ENCODE data around the genes CKAP2L, IL1B, IL36B, IL36RN and IL1F10.

DNA sequence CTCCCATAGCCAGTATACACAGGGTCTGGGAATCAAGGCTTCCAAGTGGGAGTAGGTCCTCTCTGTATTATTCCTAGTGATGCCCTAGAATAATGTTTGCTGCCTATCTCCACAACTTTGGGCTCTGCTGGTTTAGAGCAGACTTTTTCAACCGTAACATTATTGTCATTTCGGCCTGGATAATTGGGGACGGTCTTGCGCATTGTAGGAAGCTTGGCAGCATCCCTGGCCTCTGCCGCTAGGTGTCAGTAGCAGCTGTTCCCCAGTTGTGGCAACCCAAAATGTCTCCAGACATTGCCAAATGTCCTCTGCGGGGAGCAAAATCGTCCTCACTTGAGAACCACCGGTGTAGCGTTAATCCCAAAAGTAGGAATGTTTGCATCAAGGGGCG lies 4.5 kb upstream of the ZC3H8 start:
- PRO-cap, 2 experiments = no peak in any of the 2 experiments

DNA sequence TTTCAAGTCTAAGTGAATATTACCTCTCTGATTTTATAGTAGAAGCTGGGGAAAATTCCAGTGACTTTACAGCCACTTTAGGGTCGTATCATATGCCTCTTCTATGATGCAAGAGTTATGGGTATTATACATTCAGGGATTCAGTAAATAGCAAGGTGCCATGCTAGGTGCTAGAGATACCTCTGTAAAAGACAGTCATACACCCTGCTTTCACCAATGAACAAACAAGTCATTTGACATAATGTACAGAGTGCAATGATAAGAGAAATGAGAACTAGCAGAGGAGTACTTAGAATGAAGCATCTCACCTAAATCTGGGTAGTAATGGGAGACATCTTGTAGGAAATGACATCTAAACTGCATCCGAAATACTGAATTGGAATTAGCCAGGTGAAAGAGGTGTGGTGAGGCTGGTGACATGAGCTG lies 21.2 kb downstream of the ZC3H6 start:
- PRO-cap, 2 experiments = no peak in any of the 2 experiments

- PRO-cap, 2 experiments = no peak in any of the 2 experiments
Measured at GRCh38 chr2:112315568-112315897, 40.1 kb downstream of the ZC3H6 start.

GRCh38 chr2:112644081-112644948 lies 1.4 kb upstream of the SLC20A1 start:
- PRO-cap, 2 experiments = no peak in any of the 2 experiments

- PRO-cap, 2 experiments = no peak in any of the 2 experiments
Measured at GRCh38 chr2:112647259-112647967, 1.7 kb downstream of the SLC20A1 start.

DNA sequence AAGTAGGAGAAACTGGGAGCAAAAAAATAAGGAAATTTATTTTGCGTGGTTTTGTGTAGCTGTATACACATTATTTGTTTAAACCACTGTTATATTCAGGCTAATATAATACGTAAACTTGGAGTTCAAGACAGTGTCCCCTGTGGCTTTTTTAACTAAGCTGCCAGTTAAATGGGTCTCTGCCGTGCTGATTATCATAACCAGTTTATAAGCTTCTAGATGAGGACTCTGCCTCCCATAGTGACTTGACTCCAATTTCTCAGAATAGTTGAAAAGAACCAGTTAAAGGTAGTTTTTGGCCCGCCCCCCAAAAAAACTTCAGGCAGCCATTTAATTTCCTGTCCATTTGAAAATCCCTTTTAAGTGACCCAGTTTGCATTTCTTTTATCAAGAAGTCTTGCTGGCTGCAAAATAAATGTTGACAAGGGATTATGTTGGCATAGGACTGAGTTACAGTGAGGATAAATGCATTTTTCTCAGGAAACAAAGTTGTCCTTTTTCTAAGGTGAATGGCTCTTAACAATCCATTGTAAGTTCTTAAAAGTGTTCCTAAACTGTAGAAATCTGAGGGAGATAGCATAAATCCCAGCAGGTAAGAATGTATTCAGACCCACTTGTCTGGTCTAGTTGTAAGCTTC lies 2.3 kb downstream of the SLC20A1 start:
- PRO-cap, 2 experiments = no peak in any of the 2 experiments

GRCh38 chr2:112657612-112658394 lies 12.1 kb downstream of the SLC20A1 start:
- PRO-cap, 2 experiments = no peak in any of the 2 experiments

- PRO-cap, 2 experiments = peak in 2 of 2 experiments; most common plus-strand start chr2:112764818 (in 2); most common minus-strand start chr2:112764609 (in 2)
Measured at GRCh38 chr2:112763949-112765109, at the start of gene CKAP2L. Gene CKAP2L, minus strand, starts transcription at chr2:112764609.

- PRO-cap, 2 experiments = no peak in any of the 2 experiments
Measured at GRCh38 chr2:112836238-112837196, at the start of gene IL1B. Gene IL1B, minus strand, starts transcription at chr2:112836779.

- PRO-cap, 2 experiments = no peak in any of the 2 experiments
Measured at GRCh38 chr2:112839540-112839852, 2.9 kb upstream of the IL1B start.

DNA sequence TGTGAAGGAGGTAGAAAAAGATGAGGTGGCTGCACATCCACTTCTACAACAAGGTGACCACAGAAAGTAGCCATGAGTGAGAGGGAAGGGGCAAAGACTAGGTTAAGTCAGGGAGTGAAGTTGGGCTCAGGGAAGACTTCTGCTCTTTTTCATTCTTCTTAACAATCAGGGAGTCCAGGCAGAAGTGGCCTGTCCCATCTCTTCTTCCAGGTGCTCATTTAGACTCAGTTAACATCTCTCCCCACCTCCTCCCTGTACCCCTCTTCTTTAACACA lies 25.7 kb downstream of the IL37 start:
- PRO-cap, 2 experiments = no peak in any of the 2 experiments

DNA sequence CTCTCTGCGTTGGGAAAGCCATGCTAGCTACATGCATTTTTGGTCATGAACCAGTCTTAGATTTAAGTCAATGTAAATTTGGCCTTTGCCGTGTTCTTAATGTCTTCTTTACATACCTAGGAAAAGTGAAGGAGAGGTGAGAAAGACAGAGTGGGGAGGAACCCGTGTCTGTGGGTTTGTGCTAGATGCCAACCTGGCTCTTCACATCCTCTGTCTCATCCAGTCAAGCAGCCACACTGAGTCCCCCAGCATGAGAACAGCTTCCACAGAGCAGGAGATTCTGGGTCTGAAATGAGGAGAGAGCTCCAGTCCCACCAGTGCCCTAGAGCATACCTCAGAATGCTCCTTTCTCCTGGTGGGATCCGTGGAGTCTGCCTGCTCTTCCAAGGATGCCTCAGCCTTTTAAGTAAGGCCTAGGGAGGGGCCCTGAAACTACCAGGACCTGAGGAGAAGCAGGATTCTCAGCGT lies at the start of gene IL36B:
Gene IL36B, minus strand, starts transcription at position 167 of the 468 bp plus-strand sequence.
- PRO-cap, 2 experiments = no peak in any of the 2 experiments

- PRO-cap, 2 experiments = no peak in any of the 2 experiments
Measured at GRCh38 chr2:113059005-113059499, at the start of gene IL36RN. Gene IL36RN, plus strand, starts transcription at chr2:113059198.

GRCh38 chr2:113067676-113068036 lies at the start of gene IL1F10:
Gene IL1F10, plus strand, starts transcription at chr2:113067970.
- PRO-cap, 2 experiments = no peak in any of the 2 experiments

- PRO-cap, 2 experiments = no peak in any of the 2 experiments
Measured at GRCh38 chr2:113076953-113077450, 9.2 kb downstream of the IL1F10 start.

DNA sequence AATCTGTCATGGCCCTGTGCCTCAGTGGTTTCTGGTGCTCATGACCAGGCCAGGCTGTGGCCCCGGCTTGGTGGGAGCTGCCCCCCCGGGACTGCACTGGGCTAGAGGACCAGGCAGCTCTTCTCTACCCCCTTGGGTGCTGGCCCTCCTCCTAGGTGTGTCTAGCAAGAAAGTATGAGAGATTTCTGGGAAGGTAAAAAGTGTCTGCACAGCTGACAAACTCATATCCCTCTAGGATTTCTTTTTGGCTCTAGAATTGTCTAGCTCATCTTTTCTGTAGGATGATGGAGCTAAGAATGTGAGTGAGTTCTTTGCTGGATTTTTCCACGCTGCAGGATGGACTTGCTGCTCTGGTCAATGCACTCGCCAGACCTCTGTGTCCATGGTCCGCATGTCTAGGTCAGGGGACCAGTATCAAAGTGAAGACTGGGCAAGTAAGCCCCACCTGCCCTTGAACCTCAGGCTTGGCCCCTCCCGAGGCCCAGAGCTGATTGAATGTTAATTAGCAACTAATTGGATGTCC lies 15.8 kb upstream of the PSD4 start:
- PRO-cap, 2 experiments = no peak in any of the 2 experiments

GRCh38 chr2:113167006-113167926 lies 6.5 kb upstream of the PSD4 start:
- PRO-cap, 2 experiments = peak in 2 of 2 experiments; most common minus-strand start chr2:113167302 (in 2)

DNA sequence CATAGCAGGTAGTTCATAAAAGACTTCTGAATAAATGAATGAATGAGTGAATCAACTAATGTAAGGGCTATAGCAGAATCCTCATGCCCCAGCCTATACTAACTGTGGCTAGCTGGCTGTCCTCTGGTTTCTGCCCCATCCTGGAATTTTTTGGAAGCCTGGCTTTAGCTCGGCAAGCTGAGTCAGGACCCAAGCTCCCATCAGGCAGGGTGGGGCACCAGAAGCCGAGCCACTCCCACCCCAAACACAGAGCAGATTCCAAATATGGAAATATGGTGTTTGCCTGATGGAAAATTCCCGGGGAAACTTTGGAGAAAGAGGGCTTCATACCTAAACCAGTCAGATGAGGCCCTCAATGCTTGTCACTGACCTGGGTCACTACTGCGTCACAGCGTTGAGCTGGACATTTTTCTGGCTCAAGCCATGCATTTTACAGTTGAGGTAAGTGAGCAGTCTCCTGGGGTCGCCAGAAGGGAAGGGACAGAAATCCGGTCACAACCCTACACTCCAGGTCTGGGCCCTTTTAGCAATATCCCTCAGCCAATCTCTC lies 37.5 kb downstream of the PSD4 start:
- PRO-cap, 2 experiments = no peak in any of the 2 experiments

DNA sequence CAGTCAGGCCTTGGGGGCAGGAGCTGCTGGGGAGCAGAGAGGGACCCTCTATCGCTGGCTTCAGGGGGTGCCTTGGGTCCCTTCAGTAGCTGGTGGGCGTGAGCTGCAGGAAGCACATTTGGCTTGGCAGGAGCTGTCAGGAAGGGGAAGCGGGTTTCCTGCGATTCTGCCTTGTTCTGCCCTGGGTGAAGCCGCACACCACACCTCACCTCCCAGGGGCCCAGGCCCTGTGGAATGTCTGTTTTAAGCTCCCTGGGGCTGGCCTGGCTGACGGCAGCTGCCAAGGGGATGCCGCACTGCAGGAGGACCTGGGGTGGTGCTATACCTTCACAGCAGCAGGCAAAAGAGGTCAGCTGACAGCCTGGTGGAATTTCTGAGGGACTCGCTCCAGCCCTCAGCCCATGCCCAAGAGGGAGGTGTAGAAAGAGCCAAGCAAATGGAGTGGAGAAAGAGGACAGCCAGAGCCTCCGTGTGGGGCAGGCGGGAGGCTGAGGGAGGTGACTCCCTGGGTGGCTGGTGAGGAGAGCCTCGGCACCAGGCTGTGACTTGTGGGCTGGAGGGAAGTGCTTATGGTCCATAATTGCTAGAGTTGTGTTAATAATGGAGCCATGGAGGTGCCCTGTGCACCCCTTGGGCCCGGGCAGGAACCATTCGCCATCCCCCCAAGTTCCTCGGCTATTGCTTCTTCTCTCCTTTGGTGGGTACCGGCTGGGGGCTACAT lies 43.9 kb downstream of the PSD4 start:
- PRO-cap, 2 experiments = peak in 1 of 2 experiments; most common plus-strand start position 294 of the sequence (in 1); most common minus-strand start position 84 of the sequence (in 1)

- PRO-cap, 2 experiments = no peak in any of the 2 experiments
Measured at GRCh38 chr2:113218947-113219368, 45.2 kb downstream of the PSD4 start.

Data from right ventricle myocardium (tissue), 1 donor.